Type B pancreatic cell (in vitro differentiated cells): Measurements from ENCODE around the gene FAM89A.

DNA sequence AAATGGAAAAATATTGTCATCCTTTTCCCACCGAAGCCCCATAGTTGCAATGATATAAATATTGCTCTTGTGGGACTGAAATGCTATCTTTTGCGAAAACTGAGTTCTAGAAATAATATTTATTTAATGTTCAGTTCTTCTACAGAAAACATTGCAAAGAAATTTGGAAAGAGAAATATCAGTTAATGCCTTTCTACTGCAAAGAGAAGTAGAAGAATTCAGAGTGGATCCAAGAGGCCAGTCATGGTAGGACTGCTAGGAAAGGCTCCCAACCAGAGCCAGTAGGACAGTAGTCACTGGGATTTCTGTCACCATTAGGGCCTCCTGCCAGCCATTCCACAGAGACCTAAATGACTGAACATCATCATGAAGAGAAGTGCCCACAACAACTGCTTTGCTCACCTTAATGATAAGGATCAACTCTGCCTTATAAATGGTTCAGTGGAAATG lies 11.7 kb upstream of the AGT start:
- PRO-cap: no peak

DNA sequence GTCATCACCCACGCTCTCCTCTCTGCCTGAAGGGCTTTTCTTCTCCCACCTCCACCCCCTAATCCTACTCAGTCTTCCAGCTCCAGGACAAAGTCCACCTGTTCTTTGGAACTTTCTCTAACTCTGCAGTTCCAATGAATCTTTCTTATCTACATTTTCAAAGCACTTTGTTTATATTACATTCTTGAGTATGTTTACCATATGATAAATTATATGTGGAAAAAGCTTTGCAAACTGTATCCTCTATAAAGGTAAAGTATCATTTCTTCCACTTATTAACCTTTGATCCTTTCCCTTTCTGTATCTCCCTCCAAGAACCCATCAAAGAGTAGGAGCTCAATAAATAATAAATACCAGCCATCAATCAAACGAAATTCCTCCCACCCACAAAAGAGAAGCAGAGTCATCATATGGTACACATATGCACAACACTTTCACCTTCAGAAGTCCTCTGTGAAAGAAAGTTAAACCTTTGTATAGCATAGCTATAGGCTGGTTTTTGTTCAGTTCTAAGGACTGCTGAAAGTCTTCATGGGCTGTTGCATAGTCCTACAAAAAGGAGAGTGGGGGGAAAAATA lies 39.6 kb downstream of the TTC13 start:
- PRO-cap: no peak

DNA sequence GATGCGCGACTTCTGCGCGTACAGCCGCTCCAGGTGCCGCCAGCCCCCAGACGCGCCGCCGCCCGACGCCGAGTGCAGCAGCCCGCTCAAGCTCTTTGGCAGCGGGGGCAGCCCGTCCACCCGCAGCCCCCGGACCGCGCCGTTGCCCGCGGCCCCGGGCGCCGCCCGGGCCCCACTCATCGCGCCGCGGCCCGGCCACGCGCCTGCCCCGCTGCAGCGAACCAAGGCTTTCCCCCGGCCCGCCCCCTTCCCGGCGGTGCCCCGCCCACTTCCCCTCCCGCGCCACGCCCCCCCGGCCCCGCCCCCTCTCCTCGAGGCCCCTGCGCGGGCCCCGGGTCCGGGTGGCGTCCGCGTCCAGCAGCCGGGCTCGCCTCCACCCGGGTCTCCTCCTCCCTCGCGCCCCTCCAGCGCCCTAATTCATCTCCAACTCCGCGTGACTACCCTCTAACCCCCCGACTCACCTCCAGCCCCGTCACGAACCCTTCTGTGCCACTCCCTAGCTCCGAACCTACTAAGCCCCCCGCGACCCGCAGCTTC lies at the start of gene FAM89A:
TSS of gene FAM89A (minus strand) at position 223 of the 537 bp plus-strand sequence.
- PRO-cap: bidirectional peak, plus-strand start at position 308 of the sequence, minus-strand start at position 178 of the sequence

DNA sequence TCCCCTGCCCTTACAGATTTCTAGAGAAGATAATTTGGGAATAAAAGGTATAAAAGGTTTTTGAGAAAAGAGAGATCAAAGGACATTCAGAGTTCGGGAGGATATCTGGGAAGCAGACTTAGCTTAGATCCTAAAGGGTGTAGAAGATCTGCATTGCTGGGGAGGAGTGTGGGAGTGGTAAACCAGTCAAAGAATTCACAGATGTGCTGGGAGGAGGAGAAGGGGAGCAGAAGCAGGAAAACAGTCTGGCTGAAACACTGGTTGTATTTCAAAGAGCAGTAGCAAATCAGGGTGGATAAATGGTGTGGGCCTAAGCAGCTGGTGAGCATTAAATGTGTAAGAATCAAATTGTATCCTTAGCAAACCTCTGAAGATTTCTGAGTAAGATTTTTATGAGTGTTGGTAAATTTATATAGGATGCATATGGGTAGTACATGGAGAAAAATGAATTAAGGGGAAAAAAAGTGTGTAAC lies 14.0 kb downstream of the EGLN1 start:
- PRO-cap: no peak

- PRO-cap: no peak
These were observed 24.9 kb upstream of the DISC1 start for GRCh38 chr1:231601704-231602131.

- PRO-cap: no peak
These were observed 58.2 kb downstream of the DISC1 start for GRCh38 chr1:231684672-231685354.

GRCh38 chr1:231990320-231991052 lies 363.9 kb downstream of the DISC1 start:
- PRO-cap: no peak

- PRO-cap: no peak
These were observed 87.2 kb downstream of the SIPA1L2 start for GRCh38 chr1:232542747-232543177.

DNA sequence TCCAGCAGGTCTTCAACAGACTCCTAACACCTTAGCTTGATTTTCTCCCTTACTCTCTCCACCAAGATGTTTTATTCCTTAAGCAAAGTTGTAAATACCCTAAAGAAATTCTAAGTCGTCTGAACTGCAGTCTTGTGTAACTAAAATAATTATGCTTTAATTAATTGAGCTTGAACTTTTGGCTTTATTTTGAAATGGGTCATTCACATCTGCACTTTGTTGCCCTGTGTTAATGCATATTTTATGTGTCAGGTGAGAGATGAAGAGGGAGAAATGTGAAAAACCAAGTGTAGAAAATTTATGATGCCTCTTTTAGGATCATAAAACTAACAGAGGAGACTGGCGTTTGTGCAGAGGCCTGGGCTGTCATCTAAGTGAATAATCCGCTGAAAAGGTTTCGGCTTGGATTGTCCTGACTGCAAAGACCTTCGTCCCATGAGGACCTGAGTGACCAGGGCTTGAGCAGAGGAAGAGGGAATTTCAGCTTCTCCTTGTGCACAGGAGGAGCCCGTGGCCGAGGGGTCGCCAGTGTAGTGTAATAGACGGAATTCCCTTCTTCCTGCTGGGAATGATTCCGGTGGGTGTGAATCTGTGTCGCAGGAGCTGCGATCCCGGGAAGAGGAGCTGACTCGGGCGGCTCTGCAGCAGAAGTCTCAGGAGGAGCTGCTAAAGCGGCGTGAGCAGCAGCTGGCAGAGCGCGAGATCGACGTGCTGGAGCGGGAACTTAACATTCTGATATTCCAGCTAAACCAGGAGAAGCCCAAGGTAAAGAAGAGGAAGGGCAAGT lies 34.1 kb downstream of the MAP3K21 start:
- PRO-cap: no peak

DNA sequence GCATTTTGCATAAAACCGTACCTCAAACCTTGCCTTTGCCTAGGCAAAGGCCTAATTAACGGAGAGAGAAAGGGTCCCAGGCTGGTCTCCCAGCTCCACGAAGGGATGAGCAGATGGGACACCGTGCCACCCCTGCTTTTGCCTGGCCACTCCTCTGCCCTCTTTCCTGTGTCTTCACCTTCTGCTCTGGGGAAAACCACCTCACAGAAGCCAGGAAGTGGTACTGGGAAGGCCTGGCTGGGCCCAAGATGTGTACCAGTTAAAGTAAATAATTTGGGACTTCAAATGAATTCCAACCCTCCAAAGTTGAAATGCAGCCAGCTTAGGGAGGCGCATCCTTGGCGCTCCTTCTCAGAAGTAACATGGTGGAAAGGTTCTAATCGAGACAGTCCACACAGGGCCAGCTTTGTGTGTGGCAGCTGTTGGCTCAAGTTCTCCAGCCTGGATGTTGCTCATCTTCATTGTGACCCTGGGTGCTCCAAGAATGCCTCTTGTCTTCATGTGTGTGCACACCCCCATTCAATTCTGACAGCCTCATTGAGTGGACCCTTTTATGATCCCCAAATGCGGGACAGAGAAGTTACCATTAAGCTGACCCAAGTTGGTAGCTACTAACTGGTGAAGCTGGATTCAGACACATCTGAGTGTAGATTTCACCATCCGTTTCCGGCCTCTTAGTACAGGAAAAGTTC lies 45.8 kb downstream of the MAP3K21 start:
- PRO-cap: no peak

GRCh38 chr1:233479298-233479569 lies 134.7 kb upstream of the KCNK1 start:
- PRO-cap: no peak

DNA sequence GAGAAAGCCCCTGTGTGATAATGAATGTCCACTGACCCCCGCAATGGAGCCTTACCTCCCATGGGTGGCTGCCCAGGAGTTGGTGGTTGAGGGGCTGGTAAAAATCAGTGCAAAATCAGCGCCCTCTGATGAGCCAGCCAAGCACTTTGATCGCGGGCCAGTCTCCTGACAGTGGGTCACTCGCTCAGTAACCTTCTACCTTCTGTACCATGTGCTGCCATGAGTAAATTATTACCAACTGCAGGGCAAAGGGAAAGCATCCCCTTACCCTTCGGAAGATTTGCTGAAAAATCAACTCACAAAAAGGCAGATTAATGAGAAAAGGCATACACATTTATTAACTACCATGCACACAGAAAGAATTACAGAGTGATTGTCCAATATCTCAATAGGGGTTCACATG lies 58.8 kb downstream of the KCNK1 start:
- PRO-cap: no peak

- PRO-cap: no peak
These were observed 25.7 kb downstream of the COA6 start for GRCh38 chr1:234398856-234399423.

DNA sequence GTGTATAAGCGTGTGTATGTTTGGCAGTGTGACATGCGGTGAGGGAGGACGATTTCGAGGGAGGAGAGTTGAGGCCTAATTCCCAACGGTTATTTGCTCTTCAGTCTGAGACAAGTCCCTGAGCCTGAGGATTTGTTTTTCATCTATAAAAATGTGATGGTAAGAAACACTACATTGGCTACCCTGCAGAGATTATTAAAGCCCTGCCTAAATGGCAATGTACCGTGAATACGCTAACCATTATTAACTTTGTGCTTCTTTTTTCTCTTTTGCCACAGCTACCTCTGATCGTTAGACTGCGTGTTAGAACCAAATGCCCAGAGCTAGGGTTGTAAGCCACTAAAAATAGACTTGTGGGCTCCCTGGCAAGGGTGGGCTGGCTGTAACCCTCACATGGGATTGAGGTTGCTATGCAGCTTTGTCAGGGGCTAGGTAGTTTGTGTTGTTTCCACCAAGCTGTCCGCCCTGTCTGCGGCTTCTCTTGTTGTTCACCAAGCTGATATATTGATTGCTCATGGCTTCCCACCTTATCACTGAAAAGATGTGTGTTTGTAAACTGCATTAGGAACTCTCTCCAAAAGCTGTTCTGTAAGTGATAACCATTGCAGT lies 41.8 kb upstream of the TARBP1 start:
- PRO-cap: no peak

DNA sequence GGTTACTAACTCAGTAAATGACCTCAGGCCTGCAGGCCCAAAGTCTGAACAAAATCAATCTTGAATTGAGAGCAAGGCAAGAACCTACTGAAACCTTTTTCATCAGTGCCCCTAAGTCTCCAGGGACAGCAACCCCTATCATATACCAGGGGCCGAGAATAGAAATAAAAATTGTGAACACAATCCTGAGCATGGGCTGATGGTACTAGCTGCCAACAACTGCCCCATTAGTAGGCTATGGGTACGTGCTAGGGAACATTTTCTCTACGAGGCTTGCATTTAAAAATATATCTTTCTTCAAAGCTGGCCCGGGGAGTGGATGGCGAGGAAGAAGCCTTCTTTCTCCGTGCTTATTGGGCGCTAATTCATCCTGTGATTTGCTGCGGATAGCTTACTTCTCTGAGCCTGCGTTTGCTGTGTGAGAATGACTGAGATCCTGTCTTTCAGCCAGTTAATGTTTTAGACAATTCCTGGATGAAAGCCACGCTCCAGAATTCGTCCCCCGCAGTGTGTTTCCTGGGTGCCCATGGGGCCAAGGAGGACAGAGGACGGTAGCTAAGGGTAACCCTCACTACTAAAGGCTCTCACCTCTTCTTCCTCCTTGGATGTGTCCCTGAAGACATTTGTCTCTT lies 57.7 kb upstream of the TARBP1 start:
- PRO-cap: no peak

DNA sequence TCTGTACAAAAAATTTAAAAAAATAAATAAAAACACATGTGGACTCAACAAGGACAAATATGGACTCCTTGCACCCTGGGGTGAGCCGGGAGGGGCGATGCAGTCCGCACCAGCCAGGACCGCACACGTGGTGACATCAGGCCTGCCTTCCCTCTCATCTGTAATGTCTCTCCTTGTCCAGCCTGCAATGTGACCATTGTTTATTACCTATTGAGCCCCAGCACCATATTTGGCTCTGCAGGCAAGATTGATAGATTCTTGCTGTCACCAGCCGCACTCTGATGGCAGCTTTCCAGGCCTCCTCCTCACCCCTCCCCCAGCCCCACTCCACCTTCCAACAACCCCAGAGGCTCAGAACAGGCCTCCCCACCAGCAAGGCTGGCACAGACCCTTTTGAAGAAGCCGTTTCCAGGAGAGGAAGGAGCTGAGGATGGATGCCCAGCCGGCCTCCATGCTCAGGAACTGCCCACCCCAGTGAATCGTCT lies 55.1 kb downstream of the IRF2BP2 start:
- PRO-cap: no peak

- PRO-cap: no peak
These were observed 6.1 kb downstream of the IRF2BP2 start for GRCh38 chr1:234603771-234604409.

- PRO-cap: bidirectional peak, plus-strand start at chr1:234609217, minus-strand start at chr1:234608982
These were observed 1.2 kb downstream of the IRF2BP2 start for GRCh38 chr1:234608889-234609065.

DNA sequence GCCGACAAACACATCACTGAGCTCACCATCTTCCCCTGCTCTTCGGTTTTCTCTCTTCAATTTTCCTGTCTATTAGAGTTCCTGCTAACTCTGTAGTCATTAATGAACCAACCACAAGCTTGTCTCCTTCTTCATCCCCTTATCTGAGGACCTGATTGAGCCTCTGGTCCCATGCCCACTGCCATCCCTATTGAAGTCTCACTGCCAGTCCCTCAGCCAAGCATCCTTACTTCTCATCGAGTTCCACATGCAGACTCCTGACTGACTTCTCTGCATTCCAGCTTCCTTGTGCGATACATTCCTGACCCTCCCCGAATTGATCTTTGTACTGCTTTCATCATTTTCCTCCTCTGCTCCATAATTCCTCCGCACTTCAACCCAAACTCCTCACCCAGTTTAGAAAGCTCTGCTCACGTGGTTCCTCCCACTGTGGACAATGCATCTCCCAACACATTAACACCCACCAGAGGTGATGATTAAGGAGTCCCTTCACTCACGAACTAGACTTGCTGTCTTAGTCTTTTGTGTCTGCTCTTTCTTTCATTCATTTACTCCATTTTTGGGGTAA lies 17.5 kb upstream of the IRF2BP2 start:
- PRO-cap: no peak

DNA sequence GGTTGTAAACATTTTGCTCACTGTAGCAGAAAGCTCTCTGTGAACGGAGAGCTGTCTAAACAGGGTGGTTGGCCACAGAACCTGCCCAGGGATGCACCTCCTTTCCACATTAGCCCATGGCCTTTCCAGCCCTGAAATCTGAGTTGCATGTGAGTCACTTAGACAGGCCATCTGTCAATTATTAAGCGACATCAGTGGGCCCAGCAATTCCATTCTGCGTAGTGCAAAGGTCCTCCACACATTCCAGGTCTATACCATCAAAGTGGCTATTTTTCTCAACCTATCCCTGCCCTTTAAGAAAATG lies 29.2 kb upstream of the IRF2BP2 start:
- PRO-cap: no peak